SK-MEL-5 (cell line): ENCODE measurements around the gene UNC93B1.

DNA sequence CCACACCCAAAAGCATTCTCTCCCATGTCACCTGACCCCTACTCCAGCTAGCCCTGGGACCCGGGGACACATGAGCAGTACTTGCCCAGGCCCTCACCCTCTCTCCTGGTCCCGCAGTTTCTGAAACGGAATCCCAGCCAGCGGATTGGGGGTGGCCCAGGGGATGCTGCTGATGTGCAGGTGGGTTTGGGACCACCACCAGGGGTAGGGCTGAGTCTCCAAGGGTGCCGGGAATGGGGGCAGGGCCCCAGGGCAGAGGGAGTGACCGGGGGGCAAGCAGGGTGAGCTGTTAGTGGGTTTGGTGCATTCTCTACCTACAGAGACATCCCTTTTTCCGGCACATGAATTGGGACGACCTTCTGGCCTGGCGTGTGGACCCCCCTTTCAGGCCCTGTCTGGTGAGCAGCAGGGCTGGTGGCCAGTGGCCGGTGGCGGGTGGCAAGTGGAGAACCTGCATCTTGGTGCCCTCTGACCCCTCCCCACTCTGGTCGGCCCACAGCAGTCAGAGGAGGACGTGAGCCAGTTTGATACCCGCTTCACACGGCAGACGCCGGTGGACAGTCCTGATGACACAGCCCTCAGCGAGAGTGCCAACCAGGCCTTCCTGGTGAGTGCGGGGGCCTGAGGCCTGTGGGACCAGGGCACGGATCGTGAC, 3.5 kb downstream of the PTPRCAP start:
RAMPAGE:
- cytosol, long total RNA = no peak
- long total RNA = no peak
- nucleus, long total RNA = no peak

GRCh38 chr11:67439137-67440023, 1.9 kb upstream of the PTPRCAP start:
RAMPAGE:
- cytosol, long total RNA = no peak
- long total RNA = no peak
- nucleus, long total RNA = no peak

RAMPAGE:
- cytosol, long total RNA = no peak
- long total RNA = no peak
- nucleus, long total RNA = no peak
Observed at GRCh38 chr11:67585800-67586307, 2.2 kb downstream of the GSTP1 start.

GRCh38 chr11:67887078-67887814, 116.7 kb downstream of the UNC93B1 start:
RAMPAGE:
- cytosol, long total RNA = no peak
- long total RNA = no peak
- nucleus, long total RNA = no peak

GRCh38 chr11:68003940-68004295, at the start of gene UNC93B1:
TSS of gene UNC93B1 (minus strand) at chr11:68004097.
RAMPAGE:
- cytosol, long total RNA = no peak
- long total RNA = no peak
- nucleus, long total RNA = no peak

DNA sequence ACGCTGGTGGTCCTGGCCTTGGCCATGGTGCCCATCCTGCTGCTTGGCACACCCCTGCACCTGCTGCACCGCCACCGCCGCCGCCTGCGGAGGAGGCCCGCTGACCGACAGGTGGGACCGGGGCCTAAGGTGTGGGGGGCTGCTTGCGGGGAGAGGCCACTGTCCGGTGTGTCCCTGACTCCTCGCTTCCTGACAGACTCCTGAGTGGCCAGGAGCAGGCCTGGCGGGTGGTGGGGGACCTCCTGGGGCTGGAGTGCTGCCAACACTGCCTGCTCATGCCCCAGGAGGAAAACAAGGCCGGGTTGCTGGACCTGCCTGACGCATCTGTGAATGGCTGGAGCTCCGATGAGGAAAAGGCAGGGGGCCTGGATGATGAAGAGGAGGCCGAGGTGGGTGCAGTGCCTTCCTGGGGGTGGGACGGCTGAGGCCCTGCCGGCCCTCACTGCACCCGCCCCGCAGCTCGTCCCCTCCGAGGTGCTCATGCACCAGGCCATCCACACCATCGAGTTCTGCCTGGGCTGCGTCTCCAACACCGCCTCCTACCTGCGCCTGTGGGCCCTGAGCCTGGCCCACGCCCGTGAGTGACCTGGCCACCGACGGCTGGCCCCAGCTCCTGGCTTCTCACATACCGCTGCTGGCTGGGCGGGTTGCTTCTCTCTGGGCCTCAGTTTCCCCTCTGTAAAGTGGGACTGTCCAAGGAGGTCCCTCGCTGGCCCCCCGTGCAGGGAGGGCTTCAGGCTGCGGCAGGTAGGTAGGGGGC, 11.0 kb downstream of the TCIRG1 start:
RAMPAGE:
- cytosol, long total RNA = no peak
- long total RNA = no peak
- nucleus, long total RNA = no peak

DNA sequence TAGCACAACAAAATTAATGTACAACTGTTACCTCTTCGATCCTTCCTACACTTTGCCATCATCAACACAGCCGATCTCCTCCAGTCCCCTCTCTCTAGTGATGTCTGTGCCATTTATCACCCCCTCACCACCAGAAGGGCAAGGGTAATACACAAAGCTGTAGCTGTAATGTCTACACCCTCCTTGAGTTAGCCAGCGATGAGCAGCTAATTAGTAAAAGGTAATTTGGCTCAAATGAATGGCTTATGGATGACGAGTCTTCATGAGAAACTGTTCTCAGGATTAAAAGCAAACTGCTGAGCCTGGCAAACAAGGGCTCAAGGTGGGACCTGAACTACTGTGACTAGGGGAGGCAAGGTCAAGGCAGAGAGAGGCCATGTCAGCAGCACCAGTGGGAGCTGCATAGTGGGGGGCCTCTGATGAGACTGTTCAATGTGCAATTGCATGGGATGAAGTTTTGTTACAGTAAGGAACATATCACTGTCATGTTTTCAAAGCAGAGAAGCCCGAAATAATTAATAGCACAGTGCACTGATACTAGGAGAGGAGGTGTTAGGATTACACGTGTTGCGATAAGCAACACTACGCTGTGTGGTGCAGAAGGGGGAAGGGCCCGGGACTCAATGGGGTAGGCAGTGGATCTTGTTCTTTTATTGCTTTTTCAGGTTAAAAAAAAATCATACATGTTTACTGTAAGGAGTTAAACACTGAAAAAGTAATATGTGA, 29.0 kb downstream of the TCIRG1 start:
RAMPAGE:
- cytosol, long total RNA = no peak
- long total RNA = no peak
- nucleus, long total RNA = no peak

GRCh38 chr11:68107490-68108113, 13.6 kb downstream of the CHKA start:
RAMPAGE:
- cytosol, long total RNA = no peak
- long total RNA = no peak
- nucleus, long total RNA = no peak

DNA sequence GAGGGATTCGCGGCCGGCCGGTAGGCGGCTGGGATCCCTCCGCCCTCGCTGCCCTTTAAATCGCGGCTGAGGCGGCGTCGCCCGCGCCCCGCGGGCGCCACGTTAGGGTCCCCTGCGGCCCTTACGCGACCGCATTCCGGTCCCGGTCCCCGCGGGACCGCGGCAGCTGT, 683 bp upstream of the KMT5B start:
RAMPAGE:
- cytosol, long total RNA = no peak
- long total RNA = no peak
- nucleus, long total RNA = no peak

GRCh38 chr11:68259109-68259607, 12.6 kb downstream of the C11orf24 start:
RAMPAGE:
- cytosol, long total RNA = no peak
- long total RNA = no peak
- nucleus, long total RNA = no peak

RAMPAGE:
- cytosol, long total RNA = no peak
- long total RNA = no peak
- nucleus, long total RNA = no peak
Observed at GRCh38 chr11:68297511-68298145, 14.8 kb upstream of the LRP5 start.

DNA sequence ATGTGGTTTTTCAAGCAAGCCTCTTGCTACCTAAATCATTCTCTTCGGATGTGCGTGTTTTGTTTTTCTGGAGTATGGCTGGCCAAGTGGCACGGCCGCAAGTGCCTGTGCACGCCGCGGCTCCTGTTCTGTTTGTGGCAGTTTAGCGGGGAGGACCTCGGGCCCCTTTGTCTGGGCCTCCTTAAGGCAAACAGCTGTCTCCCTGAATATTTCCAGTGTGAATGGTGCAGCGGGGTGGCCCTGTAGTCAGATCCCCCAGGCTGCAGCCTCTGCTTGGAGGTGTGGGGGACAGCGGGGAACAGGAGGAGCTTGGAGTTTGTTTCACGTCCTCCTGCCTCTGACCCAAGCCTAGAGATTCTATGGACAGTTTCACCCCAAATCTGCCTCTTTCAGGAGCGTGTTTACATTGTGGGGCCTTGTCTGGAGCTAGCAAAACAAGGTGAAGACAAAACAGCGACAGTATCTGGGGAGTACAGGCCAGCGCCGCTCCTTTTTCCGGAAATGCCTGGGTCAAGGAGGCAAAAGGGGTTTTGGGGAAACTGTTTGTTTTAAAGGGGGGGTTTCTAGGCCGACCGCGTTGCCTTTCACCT, 1.3 kb downstream of the LRP5 start:
RAMPAGE:
- cytosol, long total RNA = no peak
- long total RNA = no peak
- nucleus, long total RNA = no peak

DNA sequence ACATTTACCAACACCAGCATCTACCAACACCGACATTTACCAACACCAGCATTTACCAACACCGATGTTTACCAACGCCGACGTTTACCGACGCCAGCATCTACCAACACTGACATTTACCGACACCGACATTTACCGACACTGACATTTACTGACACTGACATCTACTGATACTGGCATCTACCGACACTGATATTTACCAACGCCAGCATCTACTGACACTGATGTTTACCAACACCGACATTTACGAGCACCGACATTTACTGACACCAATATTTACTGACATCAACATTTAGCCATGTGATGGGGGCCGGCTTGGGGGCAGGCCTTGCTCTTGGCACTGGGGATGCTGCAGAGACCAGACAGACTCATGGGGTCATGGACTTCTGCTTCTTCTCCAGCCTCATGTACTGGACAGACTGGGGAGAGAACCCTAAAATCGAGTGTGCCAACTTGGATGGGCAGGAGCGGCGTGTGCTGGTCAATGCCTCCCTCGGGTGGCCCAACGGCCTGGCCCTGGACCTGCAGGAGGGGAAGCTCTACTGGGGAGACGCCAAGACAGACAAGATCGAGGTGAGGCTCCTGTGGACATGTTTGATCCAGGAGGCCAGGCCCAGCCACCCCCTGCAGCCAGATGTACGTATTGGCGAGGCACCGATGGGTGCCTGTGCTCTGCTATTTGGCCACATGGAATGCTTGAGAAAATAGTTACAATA, 70.9 kb upstream of the PPP6R3 start:
RAMPAGE:
- cytosol, long total RNA = no peak
- long total RNA = no peak
- nucleus, long total RNA = no peak

DNA sequence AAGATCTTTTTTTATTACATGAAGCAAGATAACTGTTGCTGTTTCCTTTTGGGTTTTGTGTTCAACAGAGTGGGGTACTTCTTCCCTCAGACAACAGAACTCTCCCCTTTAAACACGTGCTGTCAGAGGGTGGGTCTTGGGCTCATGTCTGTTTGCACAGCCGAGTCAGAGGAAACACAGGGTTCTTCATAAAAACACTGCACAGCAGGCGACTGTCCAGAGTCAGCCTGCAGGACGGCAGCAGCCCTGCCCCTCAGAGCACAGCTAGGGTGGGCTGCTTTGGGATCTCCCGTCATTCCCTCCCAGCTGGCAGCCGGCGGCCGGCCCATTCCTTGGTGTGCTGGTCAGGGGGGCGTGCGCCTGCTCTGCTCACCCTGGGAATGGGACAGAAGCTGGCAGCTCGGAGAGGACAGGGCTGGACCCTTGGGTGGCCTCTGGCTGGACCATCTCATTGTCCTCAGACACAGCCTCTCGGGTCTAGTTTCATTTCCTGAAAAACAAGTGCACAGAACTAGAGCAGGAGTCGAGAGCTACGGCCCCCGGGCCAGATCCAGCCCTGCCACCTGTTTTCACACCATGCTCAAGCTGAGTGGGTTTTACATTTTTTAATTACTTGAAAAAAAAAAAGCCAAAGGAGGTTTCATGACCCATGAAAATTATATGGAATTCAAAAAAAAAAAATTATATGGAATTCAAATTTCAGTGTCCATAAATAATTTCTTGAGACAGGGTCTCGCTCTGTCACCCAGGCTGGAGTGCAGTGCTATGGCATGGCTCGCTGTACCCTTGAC, 62.3 kb upstream of the PPP6R3 start:
RAMPAGE:
- cytosol, long total RNA = no peak
- long total RNA = no peak
- nucleus, long total RNA = no peak

GRCh38 chr11:68406190-68406881, 54.2 kb upstream of the PPP6R3 start:
RAMPAGE:
- cytosol, long total RNA = no peak
- long total RNA = no peak
- nucleus, long total RNA = no peak

DNA sequence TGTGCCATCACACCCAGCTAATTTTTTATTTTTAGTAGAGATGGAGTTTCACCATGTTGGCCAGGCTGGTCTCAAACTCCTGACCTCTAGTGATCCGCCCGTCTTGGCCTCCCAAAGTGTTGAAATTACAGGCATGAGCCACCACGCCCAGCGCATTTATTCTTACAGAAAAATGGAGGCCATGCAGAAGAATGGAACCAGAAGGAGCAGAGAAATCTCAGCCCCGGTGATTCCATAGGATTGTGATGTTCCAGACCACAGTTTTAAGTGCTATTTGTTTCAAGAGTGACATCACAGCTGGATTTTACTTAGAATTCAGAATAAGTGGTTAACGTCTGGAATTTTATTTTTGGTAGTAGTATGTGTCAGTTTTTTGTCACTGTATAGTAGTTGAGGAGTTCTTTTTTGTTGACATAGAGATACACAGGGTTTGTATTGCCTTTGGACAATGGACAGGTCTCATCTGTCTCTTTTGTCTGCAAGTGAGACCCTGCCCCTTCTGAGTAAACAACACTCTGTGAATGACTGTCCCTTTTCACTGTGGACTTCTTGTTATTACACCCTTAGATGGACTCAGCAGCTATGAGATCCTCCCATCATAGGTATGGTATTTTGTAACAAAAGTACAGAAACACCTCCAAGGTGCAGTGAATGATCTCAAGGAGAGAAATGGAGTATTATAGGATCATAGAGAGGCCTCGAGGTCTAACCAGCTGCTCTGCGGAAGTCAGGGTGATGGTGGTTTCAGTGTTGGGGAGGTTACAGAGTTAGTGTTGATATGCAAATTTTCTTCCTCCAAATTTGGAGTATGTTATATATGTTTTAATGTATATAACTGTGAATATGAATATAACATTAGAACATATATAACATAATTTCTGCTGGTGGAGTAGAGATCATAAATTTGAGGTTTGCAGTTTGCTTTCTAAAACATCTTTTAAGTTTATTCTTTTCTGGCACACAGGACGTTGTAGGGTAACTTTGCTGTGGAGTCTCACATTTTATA, 7.7 kb downstream of the PPP6R3 start:
RAMPAGE:
- cytosol, long total RNA = no peak
- long total RNA = no peak
- nucleus, long total RNA = no peak

DNA sequence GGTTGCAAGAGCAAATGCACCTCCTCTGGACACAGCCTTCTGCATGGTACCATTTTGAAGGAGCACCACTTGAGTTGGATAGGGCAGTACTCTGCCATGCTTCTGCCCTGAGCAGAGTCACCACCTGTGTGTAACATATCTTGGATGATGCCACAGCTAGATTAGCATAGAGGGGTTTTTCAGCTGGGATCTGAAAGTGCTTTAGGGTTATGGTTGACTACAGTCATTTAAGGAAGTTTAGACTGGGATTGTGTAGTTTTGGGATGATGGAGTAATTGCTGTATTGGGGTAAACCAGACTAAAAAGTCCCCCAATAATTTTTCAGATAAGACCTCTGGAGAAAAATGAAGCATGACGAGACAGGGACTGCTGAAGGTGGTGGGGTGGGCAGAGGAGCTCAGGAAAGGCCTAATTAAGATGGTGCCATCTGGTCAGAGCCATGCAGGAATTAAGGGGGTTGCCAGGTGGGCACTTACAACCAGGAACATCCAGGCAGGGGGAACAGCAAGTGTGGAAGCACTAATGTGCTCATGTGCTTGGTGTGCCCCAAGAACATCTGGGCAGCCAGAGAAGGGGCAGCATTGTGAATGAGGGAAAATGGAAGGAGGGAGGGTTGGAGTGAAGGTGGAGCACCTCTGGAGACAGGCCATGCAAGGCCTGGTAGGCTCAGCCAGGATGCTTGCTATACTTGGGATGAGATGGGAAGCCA, 79.1 kb downstream of the PPP6R3 start:
RAMPAGE:
- cytosol, long total RNA = no peak
- long total RNA = no peak
- nucleus, long total RNA = no peak

DNA sequence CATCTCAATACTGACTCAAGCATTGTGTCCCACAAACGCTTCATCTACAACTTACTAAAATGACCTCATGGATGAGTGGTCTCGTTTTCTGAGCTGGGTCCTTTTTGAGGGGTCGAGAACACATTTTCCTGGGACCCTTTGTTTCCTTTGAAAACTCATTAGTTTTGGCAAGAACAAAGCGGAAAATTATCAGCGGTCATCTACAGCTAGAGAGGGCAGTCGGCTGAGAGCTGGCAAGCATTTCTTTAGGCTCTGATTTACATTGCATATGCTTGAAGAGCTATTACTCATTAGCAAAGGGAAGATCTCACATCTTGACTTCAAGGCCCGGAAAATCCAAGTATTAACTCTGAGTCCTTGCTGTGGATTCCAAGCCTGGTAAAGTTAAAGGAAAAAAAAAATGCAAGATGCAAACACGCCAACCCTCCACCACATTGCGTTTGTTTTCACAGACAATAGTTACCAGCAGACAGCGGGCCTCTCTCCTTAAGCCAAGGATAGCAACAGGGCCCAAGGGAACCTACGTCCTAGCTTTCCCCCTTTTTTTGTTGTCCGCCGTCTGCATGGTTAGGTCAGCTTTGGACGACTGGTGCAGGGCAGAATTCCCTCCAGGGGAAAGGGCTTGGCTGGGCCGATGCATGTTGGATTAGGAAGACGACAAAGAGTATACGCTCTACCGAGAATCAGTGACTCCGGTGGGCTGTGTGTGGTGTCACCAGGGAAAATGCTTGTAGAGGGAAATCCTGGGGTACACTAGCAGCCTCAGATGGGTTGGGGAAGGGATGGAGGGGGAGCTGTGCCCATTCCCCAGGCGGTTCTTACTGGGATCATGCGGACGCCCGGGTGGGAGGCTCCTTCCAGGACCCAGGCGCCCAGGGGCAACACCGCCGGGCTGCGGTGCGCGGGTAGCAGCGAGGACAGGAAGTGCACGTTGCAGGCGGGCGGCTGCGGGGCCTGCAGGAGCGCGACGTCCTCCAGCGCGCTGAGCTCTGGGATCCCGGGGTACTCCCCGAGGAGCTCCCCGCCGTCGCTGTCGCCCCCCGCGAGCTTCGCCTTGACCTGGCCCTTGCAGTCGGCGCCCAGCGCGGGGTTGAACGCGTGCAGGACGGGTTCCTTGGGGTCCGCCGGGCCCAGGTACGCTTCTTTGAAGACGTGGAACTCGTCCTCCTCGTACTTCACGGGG, 1.6 kb downstream of the TESMIN start:
RAMPAGE:
- cytosol, long total RNA = no peak
- long total RNA = no peak
- nucleus, long total RNA = no peak

DNA sequence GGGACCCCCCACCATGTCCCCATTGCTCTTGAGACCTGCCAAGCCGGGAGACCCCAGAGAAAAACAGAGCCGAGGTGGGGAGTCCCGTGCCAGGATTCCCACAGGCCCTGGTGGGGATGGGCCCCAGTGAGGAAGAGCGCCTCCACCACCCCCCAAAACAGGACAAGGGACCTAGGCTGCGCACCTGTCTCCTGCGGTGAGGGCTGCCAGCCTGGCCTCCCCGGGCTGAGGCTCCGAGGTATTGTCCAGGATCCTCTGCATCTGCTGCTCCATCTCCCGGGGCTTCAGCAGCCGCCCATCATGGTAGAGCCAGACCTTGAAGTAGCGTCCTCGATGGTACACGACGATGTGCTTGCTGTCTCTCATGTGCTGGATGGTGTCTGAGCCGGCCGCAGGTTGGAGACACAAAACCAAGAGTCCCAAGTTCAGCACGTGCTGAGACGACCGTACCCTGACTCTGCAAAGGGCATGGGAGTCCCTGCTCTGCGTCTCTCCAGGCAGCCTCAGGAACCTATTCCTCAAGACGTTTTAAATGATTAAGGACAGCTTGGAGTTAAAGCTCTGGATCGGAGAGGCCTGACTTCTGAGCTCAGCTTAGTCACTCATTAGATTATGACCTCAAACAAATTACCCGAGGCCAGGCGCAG, 33.4 kb upstream of the TESMIN start:
RAMPAGE:
- cytosol, long total RNA = no peak
- long total RNA = no peak
- nucleus, long total RNA = no peak

GRCh38 chr11:68905961-68906338, 2.3 kb downstream of the IGHMBP2 start:
RAMPAGE:
- cytosol, long total RNA = no peak
- long total RNA = no peak
- nucleus, long total RNA = no peak